Occipital lobe (tissue), 2 donors: ENCODE measurements around the genes FTCD and DIP2A.

- RAMPAGE, long total RNA: no peak
Observed at GRCh38 chr21:45490969-45491501, 51.2 kb downstream of the SLC19A1 start.

DNA sequence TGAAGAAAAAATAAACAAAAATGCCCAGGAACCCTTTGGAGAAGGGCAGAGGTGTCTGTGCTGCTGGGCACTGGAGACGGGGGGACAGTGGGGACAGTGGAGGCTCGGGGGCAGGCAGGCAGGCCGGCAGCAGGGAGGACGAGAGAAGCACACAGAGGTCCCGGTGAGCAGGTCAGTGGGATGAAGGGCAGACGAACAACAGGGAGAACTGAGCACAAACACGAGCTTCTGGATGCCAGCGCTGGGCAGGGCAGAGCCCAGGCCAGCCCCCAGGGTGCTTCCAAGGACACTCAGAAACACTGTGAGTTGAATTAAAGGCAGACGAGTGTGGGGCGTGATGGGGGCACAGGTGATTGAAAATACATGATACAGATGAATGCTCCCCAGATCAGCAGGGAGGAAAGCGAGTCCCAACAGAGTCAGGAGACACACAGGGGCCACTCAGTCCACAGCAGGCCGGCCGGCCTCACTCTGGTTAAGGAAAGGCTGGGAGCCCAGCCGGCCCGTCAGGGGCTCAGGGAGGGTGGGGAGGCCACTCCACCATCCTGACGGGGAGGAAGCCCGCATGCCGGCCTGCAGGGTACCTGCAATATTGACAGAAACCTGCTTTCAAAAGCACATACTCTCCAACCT, 14.1 kb downstream of the SLC19A1 start:
- RAMPAGE, long total RNA: no peak

DNA sequence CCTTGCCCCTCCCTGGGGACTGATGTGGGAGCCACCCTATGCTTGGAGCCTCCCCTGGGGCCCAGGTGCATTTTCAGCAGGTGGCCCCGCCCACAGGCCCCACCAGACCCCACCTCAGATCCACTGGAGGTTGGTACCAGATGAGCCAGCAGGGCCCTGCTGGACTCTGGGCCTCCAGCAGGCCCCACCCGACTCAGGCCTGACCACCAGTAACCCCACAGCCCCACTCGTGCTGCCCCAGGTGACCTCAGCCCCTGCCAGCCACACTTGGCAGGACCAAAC, 8.8 kb downstream of the SLC19A1 start:
- RAMPAGE, long total RNA: no peak

DNA sequence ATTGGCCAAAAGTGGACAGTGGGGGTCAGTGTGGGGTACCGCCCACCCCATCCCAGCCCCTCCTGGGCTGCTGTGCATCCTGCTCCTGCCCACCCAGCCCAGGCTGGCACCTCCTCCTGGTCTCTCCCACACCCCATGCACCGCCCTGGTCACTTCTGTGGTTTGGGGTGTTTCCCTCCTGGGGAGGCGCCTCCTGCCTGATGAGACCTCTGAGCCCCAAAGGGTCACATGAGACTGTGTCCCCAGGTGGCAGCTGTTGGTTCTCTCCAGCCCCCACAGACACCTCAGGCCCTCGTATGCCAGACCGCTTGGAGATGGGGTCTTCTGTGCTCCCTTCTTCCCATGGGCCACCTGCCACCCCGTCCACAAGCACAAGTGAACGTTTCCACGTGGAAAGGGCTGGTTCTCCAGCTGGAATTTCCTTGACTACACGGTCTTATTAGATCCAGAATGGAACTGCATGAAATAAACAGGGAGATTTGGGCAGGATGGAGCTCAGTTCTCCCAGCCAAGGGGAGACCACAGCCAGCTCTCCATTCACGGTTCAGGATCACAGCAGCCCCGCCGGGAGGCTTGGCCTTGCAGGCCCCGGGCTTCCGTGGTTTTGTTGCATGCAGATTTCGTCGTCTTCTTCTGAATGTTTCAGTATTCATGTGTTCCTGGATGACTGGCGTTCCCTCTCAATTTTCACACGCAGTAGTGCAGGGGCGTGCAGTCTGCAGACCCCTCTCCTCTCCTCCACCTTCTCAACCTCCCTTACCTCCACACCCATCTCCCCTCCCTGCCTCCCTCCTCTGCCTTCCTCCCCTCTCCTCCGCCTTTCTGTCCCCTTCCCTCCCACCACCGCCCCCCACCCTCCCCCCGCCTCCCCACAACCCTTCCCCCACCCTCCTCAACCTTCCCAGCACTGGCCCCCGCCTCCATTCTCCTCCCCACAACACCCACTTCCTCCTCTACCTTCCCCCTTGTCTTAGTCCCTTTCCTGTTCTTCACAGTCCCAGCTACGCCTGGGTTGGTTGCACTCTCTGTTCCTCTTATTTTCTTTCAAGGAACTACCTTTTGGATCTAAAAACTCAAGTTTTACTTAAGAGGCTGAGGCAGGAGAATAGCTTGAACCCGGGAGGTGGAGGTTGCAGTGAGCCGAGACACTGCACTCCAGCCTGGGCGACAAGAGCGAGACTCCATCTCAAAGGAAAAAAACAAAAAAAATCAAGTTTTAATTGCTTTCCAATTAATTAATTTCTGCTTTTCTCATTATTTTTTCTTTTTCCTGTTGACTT, 8.3 kb upstream of the SLC19A1 start:
- RAMPAGE, long total RNA: no peak

DNA sequence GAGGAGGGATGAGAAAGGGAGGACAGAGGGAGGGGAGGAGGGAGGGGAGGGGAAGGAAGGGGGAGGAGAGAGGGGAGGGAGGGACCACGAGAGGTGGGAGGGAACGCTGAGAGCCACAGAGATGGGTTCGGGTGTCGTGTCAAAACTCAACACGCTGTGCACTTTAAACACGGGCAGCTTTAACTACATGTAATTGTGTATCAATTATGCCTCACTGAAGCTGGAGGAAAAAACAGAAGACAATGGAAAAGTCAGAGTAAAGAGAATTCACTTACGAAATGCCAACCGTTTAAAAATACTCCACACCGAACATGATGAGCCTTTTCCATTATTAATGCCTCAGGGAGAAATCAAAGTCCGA, 35.9 kb upstream of the PCBP3 start:
- RAMPAGE, long total RNA: no peak

GRCh38 chr21:45611985-45612614, 31.4 kb upstream of the PCBP3 start:
- RAMPAGE, long total RNA: no peak

GRCh38 chr21:45634300-45634917, 9.1 kb upstream of the PCBP3 start:
- RAMPAGE, long total RNA: no peak

DNA sequence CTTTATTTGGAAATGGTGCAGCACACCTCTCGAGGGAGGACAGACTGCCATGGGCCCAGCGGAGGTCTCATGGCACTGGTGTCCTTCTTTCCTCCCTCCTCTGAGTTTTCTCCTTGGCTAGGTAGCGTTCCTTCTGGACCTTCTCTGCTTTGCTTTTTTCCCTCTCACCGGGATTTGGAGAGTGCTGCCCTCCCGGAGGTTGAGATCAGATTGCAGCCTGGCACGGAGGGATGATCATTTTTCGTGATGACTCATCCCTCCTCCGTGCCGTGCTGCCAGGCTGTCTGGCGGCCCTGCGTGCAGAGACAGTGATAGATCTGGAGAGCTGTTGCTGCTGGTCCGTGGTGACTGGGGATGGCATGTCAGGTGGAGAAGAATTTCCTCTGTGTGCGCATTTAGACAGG, 104.2 kb downstream of the PCBP3 start:
- RAMPAGE, long total RNA: no peak

- RAMPAGE, long total RNA: no peak
Observed at GRCh38 chr21:45950707-45951203, 30.8 kb upstream of the COL6A1 start.

- RAMPAGE, long total RNA: no peak
Observed at GRCh38 chr21:45957929-45958571, 23.5 kb upstream of the COL6A1 start.

DNA sequence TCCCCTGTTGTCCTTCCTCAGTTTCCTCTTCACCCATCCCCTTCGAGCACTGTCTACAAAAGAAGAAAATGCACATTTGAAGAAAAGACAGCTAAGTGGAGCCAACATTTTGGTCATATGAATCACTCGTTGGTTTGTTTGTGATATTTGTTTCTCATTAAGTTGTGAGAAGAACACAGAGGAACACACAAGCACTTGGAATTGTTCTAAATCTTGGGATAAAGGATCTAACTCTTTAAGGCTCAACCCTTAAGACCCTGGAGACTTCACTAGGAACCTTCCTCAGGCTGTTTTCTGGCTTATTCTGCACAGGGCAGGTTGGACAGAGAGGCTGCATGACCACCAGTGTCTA, 35.4 kb upstream of the COL6A2 start:
- RAMPAGE, long total RNA: no peak

DNA sequence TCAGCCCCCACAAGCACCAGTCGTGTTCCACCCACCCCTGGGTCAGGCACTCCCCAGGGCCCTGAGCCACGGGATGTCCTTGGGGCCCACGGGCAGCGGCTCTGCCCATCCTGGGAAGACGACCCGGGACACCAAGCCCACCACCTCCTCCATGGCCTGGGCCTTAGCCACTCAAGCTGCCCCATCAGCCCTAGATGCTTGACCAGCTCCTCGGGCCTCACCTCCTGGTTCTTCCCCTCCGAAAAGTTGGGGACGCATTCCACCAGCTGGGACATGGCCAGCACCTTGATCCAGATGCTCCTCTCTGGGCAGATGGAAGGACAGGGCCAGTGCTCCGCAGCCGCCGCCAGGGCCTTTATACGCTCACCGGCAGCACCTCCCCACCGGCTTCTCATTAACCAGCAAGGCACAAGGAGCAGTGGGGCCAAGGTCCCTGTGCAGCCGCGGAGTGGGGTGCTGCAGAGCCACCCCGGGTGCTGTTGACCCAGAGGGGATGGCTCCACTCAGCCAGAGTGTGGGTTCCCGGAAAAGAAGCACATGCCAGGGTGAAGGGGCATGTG, at the start of gene FTCD:
TSS of gene FTCD (minus strand) at position 331 of the 560 bp plus-strand sequence.
- RAMPAGE, long total RNA: no peak

DNA sequence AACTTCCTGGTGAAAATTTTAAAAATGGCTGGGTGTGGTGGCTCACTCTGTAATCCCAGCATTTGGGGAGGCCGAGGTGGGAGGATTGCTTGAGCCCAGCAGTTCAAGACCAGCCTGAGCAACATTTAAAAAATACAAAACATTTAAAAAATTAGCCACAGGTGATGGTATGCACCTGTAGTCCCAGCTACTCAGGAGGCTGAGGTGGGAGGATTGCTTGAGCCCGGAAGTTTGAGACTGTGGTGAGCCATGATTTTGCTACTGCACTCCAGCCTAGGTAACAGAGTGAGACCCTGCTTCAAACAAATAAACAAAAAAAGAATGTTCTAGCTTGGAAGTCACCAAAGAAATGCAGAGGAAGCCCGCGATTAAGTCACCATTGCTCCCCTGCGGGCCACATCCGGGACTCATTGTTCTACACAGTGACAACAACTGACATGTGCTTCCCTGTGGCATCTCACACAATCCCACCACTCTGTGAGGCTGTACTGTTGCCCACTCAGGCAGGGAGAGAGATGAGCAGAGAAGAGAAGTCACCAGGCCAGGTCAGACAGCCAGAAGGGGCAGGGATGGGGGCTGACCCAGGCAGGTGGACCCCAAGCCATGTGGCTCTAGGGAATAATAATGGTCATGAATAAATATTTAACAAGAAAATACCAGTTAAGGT, 18.5 kb upstream of the SPATC1L start:
- RAMPAGE, long total RNA: no peak

DNA sequence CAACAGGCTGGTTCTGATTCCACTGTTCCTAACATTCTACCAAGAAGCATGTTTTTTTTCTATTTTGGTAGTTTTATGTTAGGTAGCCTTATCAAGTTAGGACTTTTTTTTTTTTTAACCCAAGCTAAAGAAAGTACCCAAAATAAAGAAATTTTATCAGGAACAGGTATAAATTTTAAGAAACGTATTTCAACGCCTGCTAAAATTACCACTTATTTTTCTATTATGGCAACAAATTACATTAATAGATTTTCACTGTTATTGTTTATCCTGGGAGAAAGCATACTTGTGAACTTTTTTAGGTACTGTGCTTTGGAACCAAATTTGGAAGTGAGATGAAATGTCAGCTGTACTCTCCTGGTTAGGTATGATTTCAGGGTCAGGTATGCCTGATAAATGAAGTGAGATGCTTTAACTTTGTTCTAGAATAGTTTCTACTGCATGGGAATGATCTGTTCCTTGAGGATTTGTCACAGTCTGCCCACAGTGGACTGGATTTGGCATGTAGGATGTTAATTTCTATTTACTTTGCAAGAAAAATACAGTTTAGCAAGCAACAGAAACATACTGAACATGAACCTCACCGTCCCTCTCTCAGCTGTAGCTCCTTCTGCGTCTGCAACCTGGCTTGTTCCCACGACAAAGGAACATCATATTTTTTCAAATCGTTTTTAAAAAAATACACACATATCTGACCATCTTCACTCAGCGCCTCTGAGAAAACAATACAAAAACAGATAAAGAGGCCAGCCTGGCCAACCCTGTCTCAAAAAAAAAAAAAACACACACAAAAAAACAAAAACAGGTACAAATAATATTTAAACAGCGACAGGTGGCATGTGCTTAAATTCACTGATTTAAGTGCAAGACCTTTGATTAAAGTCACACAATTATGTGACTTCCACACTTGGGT, 13.9 kb upstream of the LSS start:
- RAMPAGE, long total RNA: no peak

DNA sequence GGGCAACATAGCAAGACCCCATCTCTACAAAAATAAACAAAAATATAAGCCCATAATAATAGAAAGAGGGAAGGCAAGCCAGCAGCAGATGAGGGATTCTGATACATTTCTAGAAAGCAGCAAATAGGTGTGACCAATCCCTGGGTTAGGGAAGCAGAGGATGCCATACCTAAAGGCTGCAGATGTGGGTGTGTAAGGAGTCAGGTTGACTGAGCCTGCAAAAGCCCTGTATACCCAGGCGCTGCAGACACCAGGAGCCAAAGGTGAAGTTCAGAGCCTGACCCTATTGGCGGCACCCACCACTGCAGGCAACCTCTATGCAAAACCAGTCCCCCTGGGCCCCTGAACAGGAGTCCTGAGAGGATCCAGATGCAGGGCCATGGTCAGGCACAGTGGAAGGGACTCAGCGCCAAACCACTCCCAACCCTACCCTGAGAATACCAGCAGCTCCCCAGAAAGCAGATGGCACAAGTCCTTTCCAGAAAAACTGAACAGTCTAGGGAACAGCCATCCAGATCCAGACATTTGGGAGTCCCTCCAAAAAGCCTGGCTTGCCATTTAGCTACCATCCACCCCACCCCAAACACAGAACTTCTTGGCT, 19.4 kb upstream of the LSS start:
- RAMPAGE, long total RNA: no peak

GRCh38 chr21:46277319-46277861, 8.0 kb downstream of the MCM3AP start:
- RAMPAGE, long total RNA: no peak

- RAMPAGE, long total RNA: no peak
Observed at GRCh38 chr21:46334230-46334945, 10.4 kb downstream of the PCNT start.

DNA sequence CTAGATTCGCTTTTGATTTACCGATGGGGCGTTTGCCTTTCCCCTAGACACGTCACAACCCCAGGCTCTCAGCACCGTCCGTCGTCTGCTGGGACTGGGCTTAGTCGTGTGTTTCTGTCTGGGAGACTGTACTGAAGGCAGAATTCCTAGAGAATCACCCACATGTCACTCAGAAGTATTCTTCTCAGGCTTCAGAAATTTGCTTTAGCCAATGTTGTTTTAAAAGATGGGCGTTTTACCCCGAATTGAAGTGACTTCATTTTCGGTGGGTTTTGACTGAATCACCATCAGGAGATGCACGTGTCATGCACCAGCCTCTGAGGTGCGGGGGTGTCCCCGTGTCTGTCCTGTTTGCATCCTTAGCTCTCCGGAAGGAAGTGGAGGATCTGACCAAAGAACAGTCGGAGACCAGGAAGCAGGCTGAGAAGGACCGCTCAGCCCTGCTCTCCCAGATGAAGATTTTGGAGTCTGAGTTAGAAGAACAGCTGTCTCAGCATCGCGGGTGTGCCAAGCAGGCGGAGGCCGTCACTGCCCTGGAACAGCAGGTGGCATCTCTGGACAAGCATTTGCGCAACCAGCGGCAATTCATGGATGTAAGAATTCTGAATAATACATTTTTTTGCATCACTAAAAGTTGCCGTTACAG, 61.7 kb upstream of the DIP2A start:
- RAMPAGE, long total RNA: no peak

DNA sequence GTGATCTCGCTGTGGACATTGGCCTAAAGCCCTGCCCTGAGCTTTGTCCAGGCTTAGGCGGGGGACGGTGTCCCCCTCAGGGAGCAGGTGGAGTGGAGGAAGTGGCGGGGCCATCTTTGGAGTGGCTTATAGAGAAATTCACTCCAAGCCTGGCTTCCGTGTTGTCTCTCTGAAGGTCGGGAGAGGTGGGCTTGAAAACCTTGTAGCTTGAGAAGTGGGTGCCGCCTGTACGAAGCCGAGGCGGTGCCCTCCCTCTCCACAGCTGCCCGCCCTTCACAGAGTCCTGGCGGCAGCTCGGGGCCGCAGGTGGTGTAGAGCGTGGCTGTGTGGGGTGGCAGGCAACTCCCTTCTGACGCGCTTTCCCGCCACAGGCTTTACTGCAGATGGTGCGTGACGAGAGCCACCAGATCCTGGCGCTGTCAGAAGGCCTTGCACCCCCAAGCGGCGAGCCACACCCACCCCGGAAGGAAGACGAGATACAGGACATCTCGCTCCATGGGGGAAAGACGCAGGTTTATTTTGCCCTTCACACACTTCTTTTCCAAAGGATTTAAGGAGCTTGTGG, 33.1 kb upstream of the DIP2A start:
- RAMPAGE, long total RNA: no peak

- RAMPAGE, long total RNA: no peak
Observed at GRCh38 chr21:46458768-46459259, at the start of gene DIP2A. TSS of gene DIP2A (plus strand) at chr21:46458891.